Metastatic Liver Carcinoma in the Lung (tissue), 2 donors: Measurements from ENCODE around the genes TAF4B, DSC2 and DSG2.

- PRO-cap, 2 experiments = peak in 1 of 2 experiments; most common plus-strand start chr18:26226396 (in 1); most common minus-strand start chr18:26226266 (in 1)
Measured at GRCh38 chr18:26225910-26227165, at the start of gene TAF4B. Gene TAF4B (plus strand): TSS chr18:26226445.

DNA sequence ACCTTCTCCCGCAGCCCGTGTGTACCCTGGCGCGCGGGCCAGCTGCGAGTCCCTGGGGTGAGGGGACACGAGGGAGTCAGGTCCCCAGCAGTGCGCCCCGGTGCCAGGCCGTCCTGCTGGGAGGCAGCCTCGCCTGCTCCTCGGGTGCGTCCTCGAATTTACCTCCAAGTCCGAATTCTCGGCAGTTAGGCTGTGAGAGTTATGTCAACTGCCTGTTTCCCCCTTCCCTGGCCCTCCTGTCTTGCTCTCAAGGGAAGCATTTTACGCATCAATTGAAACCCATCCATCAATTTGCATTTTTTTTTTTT is 1.6 kb upstream of the KCTD1 start:
- PRO-cap, 2 experiments = peak in 1 of 2 experiments; most common minus-strand start position 160 of the sequence (in 1)

- PRO-cap, 2 experiments = no peak in any of the 2 experiments
Measured at GRCh38 chr18:26702023-26702472, 153.7 kb upstream of the KCTD1 start.

- PRO-cap, 2 experiments = no peak in any of the 2 experiments
Measured at GRCh38 chr18:26868536-26868905, 3.0 kb upstream of the AQP4 start.

- PRO-cap, 2 experiments = peak in 1 of 2 experiments; most common minus-strand start chr18:27057518 (in 1)
Measured at GRCh38 chr18:27057418-27057737, 127.7 kb downstream of the CHST9 start.

- PRO-cap, 2 experiments = peak in 1 of 2 experiments; most common minus-strand start chr18:27058102 (in 1)
Measured at GRCh38 chr18:27057970-27058334, 127.2 kb downstream of the CHST9 start.

- PRO-cap, 2 experiments = no peak in any of the 2 experiments
Measured at GRCh38 chr18:27585580-27586160, 400.6 kb upstream of the CHST9 start.

- PRO-cap, 2 experiments = no peak in any of the 2 experiments
Measured at GRCh38 chr18:27992412-27993079, 184.4 kb downstream of the CDH2 start.

GRCh38 chr18:27993332-27993680 is 183.6 kb downstream of the CDH2 start:
- PRO-cap, 2 experiments = no peak in any of the 2 experiments

DNA sequence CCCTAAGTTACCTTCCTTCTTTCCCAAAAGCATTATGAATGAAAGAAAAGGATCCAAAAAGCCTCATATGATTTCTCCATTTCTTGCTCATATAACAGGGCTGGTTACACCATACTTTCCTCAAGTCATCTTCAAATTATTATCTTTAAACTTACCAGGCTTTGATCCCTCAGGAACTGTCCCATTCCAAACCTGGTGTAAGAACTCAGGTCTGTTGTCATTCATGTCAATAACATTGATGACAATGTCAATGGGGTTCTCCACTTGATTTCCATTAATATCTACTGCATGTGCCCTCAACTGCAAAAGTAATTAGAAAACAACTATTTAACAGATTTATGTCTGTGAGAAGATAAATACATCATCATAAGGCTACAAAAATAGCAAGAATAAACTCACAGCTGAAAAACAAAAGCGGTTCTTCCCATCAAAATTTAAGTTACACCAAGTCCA is 171.2 kb downstream of the CDH2 start:
- PRO-cap, 2 experiments = no peak in any of the 2 experiments

- PRO-cap, 2 experiments = no peak in any of the 2 experiments
Measured at GRCh38 chr18:28175983-28176478, 899 bp downstream of the CDH2 start.

GRCh38 chr18:28178243-28178675 is 1.3 kb upstream of the CDH2 start:
- PRO-cap, 2 experiments = no peak in any of the 2 experiments

DNA sequence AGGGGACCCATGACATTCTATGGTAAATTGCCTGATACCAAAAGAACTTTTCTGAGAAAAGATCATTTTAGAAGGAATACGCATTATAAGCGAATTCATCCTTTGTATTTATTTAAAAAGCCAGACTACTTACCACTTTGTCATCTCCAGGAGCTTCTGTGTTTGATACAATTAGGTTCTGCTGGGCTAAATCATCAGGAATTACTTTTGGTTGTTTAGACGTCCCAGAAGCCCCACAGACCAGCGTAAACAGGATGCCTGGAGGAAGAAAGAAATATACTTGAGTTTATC is 28.0 kb upstream of the DSC3 start:
- PRO-cap, 2 experiments = no peak in any of the 2 experiments

GRCh38 chr18:31101834-31102771 is at the start of gene DSC2:
Gene DSC2 (minus strand): TSS chr18:31102421.
- PRO-cap, 2 experiments = no peak in any of the 2 experiments

DNA sequence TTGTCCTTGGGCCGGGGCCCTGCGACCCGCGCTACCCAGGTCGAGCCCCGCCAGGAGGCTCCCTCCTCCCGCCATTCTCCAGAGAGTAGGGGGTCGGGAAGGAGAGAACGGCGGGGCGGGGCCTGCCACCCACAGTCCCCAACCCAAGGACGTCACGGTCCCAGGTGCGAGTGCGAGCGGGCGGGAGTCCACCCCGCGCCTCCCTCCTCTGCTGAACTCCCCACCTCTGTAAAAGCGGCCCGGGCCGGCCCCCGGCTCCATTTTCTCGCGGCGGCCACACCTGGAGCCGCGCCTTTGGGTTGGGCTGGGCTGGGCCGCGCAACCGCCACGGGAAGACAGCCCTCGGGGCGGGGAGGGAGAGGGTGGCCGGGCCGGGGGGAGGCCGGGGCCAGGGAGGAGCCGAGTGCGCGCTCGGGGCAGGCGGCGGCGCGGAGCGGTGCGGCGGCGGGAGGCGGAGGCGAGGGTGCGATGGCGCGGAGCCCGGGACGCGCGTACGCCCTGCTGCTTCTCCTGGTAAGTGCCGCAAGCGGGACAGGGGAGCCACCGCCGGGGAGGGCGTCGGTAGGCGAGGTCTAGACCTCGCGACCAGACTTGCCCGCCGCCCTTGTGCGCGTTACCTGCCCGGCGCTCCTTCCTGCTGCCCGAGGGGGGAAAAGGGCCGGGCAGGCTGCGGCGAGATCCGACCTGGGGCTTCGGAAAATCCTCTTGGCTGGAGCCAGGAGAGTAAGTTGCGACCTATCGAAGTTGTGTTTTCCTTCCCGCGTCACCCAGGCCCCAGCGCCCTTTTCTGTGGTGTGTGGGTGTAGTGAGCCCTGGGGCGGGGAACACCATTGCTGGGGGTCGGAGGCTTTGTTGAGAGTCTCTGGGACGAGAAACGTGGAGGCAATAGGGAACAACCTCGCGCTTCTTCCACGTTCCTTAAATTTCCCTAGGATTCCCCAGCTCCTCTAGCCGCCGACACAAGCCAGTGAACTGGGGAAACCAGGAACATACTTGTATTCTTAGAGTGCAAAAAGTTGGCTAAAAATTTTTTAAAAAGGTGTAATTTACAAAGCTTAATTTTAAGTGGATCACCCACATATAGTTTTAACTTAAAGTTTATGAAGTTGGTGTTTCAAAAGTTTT is at the start of gene DSG2:
Gene DSG2, plus strand, starts transcription at position 394 of the 1,125 bp plus-strand sequence.
- PRO-cap, 2 experiments = peak in 2 of 2 experiments; most common plus-strand start position 439 of the sequence (in 2); most common minus-strand start position 296 of the sequence (in 2)

DNA sequence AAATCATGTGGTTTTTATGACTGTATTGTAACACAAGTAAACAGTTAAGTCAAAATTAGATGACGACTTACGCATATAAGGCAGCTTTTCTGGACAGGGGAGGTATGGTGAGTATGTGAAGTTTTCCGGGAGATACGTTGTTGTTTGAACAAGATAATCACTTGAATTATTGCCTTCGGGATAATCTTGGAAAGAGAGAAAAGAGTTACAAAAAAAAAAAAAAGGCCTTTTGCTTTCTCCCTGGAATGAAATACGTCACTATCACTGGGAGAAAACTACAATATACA is 26.5 kb downstream of the B4GALT6 start:
- PRO-cap, 2 experiments = no peak in any of the 2 experiments

GRCh38 chr18:31684061-31684452 is 324 bp downstream of the B4GALT6 start:
- PRO-cap, 2 experiments = no peak in any of the 2 experiments

- PRO-cap, 2 experiments = peak in 2 of 2 experiments; most common plus-strand start chr18:31685309 (in 1); most common minus-strand start chr18:31685457 (in 2)
Measured at GRCh38 chr18:31685054-31685612, 752 bp upstream of the B4GALT6 start.

- PRO-cap, 2 experiments = no peak in any of the 2 experiments
Measured at GRCh38 chr18:31685746-31686157, 1.4 kb upstream of the B4GALT6 start.

DNA sequence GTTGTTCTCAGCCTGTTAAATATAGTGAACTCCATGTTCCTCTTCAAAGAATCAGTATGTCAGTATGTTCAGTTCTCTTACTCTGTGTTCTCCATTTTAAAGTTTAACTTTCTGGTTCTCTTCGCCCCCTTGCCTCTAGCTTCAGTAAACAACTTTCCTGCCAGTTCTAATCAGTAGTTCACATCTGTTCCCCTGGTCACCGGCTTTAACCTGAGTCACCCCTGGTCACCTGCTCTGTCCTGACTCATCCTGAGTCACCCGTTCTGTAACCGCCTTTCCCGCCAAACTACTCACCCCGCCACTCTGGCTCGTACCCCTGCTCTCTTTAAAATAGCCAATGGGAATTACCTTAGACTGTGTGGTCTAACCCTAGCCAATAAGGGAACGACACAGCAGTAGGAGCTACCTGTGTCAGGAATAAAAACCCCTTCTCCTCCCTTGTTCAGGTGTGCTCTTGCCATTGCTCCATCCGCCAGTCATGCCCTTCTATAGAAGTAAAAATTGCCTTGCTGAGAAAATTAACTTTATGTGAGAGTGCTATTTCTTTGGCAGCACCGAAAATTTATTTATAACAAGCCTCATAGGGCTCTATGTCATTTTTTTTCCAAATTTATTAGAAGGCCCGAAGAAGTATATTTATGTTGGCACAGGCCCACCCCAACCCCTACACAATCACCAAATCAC is 21.7 kb downstream of the SLC25A52 start:
- PRO-cap, 2 experiments = no peak in any of the 2 experiments